Foreskin keratinocyte (primary cell): ENCODE measurements around the genes RNF150, GAB1, GYPA, HHIP and MMAA.

DNA sequence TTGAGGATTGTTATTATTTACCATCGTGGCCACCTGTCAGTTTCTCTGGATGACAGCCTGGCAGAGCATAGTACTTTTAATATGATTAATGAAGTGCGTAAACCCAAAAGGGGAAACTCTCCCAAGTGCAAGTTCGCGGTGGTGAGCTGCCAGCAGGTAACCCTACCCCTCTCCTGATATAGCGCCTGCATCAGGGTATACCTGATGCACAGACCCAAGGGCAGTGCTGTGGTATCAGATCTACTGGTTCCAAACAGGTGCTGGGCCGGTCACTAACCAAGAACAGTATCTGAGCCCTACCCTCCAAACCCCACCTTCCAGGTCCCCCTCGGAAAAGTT lies 1.6 kb downstream of the RNF150 start:
- RAMPAGE, total RNA, result no peak

- RAMPAGE, total RNA, result no peak
Measured at GRCh38 chr4:141132065-141133048, 912 bp downstream of the RNF150 start.

- RAMPAGE, total RNA, result no peak
Measured at GRCh38 chr4:141133049-141133924, at the start of gene RNF150. RNF150 (minus strand) TSS chr4:141133469.

DNA sequence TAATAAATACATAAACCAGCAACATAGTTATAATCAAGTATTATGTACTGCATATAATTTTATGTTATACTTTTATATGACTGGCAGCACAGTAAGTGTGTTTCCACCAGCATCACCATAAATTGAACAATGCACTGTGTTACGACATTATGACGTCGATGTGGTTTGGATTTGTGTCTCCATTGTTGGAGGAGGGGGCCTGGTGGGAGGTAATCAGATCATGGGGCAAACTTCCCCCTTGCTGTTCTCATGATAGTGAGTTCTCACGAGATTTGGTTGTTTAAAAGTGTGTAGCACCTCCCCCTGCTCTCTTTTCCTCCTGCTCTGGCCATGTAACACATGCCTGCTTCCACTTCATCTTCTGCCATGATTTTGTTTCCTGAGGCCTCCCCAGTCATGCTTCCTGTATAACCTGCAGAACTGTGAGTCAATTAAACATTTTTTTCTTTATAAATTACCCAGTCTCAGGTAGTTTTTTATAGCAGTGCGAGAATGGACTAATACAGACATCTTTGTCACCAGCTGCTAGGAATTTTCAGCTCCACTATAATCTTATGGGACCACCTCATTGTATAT lies 21.6 kb downstream of the IL15 start:
- RAMPAGE, total RNA, result no peak

DNA sequence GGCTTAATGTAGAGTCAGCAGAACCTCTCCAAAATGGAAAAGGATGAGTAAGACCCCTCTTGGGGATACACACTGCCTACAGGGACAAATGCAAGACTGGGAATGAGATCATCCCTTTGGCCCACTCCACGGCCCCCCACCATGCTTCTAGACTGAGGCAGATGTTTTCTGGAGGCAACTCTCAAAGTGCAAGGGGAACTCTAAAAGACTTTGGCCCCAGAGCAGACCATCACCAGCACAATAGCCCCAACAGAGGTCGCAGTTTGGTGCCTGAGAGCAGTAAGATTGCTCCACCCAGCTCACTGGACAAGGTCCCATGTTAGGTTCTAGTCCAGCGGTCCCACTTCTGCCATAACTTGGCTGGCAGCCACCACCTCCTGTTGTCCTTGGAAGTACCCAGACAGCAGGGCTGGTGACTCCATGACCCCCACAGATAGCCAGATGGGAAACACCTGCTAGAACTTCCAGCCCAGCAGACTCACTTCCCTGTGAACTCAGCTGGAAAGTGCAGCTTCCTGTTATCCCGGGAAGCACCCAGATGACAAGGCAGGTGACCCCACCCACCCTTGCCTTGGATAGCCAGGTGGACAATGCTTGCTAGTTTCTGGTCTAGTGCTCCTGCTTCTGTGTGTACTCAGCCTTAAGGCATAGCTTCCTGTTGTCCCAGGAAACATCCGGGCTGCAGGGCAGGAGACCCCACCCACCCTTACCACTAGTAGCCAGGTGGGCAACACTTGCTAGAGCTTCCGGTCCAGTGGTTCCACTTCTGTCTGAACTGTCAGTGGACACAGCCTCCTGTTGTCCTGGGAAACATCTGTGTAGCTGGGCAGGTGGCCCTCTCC lies 372.5 kb downstream of the INPP4B start:
- RAMPAGE, total RNA, result no peak

- RAMPAGE, total RNA, result no peak
Measured at GRCh38 chr4:142696813-142697167, 149.3 kb downstream of the INPP4B start.

- RAMPAGE, total RNA, result no peak
Measured at GRCh38 chr4:142817245-142817796, 28.8 kb downstream of the INPP4B start.

- RAMPAGE, total RNA, result no peak
Measured at GRCh38 chr4:143297030-143297353, 39.7 kb upstream of the GAB1 start.

GRCh38 chr4:143336721-143337516 lies at the start of gene GAB1:
GAB1 (plus strand) TSS chr4:143336876.
- RAMPAGE, total RNA, result start-site peak on the plus strand at chr4:143336872-143336893, 26 and 27 reads in 2 replicates

- RAMPAGE, total RNA, result no peak
Measured at GRCh38 chr4:143348125-143349083, 11.7 kb downstream of the GAB1 start.

- RAMPAGE, total RNA, result no peak
Measured at GRCh38 chr4:143384326-143384872, 47.7 kb downstream of the GAB1 start.

GRCh38 chr4:143412348-143412986 lies 75.8 kb downstream of the GAB1 start:
- RAMPAGE, total RNA, result no peak

DNA sequence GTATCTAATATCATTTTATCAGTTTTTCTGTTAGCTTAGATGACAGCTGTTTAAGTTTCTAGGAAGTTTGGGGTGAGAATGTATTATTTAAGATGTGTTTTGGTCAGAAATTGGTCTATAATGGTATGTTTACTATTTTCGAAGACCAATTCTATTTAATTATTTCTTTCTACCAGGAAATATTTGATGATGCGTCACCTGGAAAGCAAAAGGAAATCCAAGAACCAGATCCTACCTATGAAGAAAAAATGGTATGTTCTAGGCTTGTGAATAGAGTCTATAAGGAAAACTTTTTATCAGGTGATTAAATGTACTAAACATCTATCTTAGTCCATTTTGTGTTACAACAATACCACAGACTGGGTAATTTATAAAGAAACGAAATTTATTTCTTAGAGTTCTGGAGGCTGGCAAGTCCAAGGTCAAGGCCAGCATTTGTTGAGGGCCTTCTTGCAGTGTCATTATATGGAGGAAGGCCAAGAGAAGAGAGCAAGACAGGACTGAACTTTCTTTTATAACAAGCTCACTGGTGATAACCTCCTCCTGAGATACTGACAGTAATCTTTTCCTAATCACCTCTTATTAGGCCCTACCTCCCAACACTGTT lies 3.8 kb downstream of the SMARCA5 start:
- RAMPAGE, total RNA, result no peak

DNA sequence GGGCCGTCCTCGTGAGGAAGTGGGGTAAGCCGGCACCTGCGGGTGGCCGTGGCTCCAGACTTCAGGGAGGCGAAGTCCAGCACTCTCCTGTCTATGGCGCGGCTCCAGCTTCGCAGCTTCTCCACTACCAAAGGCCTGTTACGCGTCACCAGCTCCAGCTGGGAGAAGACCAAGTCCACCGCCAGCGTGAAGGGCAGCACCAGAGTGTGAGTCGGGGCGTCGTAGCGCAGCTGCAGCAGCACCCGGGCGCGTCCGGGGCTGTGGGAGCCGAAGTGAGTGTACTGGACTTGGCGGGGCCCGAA lies 504 bp downstream of the FREM3 start:
- RAMPAGE, total RNA, result no peak

DNA sequence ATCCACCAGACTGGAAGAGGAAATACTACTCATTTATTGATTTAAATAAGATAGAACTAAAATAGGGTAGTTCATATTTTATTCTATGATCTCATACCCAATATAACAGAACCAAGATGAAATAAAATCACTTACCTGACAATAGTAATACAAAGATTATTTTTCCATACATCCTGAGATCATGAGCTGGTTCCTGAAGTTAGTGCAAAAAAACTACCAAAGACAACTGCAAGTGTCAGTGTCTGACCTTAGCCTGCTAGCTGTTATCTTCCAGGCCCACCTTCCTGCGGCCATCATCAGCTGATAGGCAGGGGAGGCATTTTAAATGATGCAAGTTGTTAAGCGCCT lies at the start of gene GYPA:
Gene GYPA (minus strand): TSS at position 255 of the 348 bp plus-strand sequence.
- RAMPAGE, total RNA, result no peak

DNA sequence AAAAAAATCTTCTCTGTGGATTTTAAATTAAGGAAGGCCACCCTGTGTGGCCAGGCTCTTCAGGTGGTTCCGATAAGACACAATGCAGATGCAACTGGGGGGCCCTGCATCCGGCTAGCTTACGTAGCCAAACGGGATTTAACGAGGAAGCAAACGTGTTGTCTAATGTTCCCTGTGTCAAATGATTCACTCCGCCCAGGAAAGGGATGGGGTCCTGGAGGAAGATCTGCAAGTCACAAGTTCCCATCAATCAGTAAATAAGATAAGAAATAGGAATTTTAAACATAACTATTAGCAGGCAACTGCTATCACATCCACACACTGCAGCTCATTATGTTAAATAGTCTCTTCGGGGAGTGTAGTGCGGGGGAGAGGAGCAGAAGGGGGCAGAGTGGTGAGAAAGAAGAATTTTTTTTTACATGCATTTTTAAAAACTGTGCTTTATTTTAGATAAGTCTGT lies 216.5 kb upstream of the GYPA start:
- RAMPAGE, total RNA, result no peak

GRCh38 chr4:144645532-144646435 lies at the start of gene HHIP:
HHIP (plus strand) TSS chr4:144646156.
- RAMPAGE, total RNA, result no peak

DNA sequence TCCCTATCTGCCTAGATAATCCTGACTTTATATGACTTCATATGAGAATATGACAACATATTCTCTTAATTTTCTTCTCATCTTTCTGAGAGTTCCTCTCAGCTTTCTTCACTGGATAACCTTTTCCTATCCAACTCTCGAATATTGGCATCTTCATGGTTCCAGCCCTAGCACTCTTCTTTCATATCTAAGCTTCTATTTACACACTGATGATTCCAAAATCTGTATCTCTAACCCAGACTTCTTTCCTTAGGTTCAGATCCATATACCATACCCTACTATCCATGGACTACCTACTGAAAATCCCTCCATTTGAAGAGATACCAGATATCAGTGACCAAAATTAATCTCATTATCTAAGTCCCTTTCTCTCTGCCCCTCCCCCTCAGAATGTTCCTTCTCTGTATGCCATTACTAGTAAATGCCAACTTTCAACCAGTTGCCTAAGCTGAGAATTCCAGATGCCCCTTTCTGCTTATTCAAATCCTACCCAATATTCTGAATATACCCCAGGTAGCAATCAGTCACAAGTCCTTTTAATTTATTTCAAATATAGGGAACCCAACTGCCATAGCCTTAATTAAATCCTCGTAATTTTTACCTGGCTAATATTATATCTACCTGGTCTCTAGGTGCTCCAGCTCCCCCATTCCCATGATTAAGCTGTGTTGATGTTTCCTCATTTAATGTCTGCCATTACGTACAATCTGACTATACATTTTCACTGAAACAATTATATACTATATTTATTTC lies 40.5 kb downstream of the ANAPC10 start:
- RAMPAGE, total RNA, result no peak

DNA sequence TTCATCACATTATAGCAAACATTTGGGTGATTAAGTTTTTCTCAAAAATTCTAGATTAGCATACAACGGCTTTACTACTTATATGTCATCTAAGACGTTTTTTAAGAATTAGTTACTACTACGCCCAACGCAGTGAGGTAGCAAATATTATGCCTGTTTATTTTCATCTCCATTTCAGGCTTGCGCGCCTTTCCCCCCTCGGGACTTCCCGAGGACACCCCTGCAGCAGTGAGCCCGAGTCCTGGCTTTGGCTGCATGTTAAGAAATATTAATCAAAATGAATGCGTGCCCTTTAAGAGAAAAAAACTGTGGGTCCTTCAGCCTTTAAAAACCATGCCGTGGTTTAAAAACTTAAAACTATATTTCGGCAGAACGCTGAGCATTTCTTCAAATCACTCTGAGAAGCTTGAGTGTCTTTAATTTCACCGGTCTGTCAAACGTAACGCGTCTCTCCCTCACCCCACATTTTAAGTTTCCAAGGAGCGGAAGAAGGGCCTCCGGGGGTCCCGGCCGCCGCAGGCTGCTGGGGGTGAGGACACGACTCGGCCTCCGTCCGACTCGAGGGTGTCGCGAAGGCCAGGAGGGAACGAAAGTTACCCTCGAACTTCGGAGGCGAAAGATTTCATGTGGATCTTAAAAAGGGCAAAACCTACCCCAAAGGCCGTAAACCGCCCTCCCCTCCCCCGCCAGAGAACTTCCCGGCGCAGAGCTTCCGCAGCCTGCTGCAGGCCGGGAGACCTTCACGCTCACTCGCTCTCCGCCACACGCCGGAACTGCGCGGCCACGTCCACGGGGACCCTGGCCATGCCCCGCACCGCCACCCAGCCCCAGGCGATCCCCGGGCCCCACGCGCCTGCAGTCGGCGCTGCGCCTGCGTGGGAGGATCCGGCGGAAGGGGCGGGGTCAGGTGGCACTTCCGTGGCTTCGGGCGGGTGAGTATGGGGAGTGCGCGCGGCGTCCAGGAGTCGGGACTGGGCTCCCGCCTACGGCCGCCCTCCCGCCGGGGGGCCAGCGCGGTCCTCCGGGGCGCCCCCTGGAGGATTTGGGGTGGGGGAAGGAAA lies at the start of gene MMAA:
Gene MMAA (plus strand): TSS at position 910 of the 1,061 bp plus-strand sequence.
- RAMPAGE, total RNA, result no peak

- RAMPAGE, total RNA, result no peak
Measured at GRCh38 chr4:145645924-145646334, 26.7 kb downstream of the MMAA start.